M059J (cell line): ENCODE results near the gene DNAH10.

DNA sequence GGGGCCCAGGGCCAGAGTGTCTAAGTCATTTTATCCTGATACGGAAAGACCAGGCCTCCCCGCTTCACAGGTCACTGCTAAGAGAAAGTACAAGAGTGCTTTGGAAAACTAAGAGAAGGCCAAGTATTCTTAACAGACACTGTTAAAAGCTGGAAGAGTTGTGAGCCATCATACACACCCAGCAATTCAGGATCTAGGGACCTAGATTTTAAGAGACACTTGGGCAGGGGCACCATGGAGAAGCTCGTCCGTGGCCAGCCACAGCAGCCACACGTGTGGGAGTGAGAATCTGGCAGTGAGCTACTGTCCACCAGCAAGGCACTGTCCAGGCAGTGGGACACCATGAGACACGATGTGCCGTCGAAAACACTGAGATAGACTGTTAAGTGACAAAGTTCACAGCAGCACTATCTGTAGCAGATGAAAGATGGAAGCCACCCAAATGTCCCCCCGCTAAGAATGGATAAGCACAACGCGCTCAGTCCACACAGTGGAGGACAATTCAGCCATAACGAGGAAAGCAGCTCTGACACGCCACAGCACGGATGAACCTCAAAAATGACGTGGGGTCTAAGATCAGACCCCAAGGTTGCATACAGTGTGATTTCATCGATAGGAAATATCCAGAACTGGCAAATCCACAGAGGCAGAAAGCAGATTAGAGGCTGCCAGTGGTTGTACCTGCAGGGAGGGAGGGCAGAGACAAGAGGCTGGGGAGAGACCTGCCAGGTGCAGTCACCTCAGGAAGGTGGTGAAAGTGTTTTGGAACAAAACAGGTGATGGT is 19.7 kb downstream of the RILPL1 start:
- RAMPAGE, long total RNA: no peak

DNA sequence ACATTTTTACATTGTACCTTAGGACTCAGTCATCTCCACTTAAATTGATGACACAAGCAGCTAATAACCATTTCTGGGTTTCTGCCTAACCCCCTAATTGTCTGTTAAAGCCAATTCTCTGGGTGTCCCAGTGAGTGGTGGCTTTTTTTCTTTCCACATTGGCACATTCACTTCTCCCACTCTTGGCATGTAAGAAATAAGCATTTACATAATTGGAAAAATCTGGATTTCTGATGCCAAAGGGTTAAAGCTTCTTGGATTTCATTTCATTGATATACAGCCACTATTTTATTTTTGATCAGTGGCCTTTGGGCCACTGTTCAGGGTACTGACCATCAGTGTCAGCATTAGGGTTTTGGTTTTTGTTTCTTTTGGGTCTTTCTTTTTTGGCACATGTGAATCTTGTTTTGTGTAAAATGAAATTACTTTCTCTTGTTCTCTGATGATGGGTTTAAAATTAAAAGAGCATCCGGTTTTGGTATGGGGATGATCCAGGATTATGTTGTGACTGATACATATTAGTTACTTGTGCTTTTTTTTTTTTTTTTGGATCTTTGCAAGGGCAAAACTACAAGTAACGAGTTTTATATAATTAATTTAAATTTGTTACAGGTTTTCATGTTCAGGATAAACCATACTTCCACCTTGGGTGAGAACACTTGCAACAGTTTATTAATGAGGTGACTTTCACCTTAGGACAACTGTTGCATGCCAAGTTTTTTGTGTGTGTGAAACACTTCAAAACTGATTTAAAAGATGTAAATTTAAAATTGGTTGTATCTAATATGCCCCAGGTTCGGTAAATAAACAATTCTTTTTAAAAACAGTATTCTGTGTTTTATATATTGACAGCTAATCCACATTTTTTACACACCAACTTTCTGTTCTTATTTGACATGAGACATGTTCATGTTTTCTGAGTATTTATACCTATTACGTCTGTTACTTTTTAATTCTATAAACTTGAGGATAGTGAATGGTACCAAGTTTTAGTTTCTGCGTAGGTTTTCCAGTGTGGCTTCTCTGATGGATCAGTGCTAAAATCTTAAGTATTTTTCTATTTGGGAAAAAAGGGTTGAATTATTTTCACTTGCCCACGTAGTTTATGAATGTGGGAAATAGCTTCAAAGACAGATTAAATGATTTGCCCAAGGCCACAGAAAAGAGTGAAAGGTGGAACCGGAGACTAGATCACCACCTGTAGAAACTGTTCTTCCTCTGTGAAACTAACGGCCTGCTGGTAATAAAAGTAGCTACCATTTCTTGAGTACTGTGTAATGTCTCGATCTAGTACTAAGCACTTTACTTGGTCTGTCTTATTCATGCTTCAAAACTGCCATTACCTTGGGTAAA is 4.1 kb upstream of the DDX55 start:
- RAMPAGE, long total RNA: no peak

DNA sequence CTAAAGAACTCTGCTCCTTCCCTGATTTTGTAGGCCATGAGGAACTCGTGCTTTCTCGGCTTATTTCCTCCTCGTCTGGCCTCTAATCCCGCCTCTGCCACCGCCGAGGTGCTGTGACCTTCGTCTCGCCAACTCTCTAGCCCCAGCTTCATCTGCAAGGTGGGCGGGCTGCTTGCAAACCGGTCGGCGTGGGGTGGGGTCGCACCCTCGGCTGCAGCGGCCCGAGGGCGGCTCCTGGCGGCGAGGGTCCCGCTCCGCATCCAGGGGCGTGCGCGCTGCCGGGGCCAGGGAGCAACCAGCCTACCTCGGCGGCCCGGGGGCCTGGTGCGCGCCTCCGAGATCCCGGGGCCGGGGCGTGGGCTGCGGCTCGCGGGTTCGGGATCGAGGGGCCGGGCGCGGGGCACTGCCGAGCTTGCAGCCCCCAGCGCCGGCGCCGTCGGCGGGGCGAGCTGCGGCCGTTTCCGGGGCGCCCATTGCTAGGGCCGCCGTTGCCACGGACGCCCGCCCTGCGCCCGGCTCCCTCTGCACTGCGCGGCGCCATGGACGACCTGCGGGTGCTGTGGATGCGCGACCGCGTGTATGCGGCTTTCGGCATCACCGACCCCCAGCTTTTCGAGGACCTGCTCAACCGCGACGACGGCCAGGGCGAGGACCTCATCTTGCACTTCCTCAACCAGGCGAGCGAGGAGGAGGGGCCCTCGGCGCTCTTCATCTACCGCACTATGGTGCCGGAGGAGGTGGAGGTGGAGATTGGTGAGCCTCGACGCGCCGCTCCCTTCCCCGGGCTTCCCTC is at the start of gene DNAH10:
Gene DNAH10, plus strand, starts transcription at position 504 of the 793 bp plus-strand sequence.
- RAMPAGE, long total RNA: no peak

- RAMPAGE, long total RNA: no peak
Observed at GRCh38 chr12:123933319-123933845, 39.2 kb downstream of the CCDC92 start.

DNA sequence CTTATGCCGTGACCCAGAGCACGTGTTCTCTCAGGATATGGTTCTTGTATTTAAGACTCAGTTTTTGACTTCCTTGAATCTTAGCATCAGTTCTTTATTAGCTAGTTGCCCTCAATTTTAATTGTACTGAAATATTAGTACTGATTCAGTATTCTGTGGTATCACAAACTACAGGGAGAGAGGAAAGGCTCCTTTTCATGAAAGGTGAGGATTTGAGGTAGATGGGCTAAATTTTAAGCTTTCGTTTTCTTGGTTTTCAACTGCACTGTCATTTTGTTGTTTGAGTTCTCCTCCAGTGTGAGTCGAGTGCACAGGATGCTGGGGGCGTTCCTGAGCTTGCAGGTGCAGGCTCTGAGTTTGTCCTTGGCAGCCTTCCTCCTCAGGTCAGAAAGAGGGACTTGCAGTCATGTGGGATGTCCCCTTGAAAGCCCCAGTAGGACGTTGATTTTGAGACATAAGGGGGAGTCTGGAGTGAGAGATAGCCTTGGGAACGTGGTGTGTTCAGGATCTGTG is 33.5 kb downstream of the ZNF664 start:
- RAMPAGE, long total RNA: no peak

DNA sequence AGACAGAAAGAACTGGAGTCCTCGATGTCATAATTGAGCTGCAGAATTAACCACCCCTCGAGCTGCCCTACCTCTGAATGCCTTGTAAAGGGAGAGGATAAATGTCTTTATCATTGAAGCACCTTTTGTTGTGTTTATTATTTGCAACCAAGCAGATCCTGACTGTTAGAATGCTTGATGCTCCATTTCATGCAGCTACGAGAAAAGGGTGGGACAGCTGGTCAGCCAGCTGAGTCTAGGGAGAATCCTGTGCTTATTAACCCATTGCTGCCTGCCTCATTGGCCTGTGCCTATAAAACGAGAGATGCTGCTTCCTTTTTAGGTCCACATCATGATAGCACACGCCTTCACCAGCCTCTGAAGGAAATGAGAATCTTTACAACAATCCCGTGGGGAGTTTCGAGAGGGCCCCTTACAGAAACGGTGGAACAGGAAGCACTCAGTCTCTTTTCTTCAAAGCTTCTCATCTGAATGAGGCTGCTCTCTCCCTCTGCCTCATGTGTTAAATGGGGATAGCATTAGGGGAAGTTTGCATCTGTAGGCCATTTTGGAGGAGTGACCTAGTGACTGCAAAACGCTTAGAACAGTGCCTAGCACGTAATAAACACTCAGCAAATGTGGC is 147.4 kb upstream of the RFLNA start:
- RAMPAGE, long total RNA: no peak

- RAMPAGE, long total RNA: no peak
Observed at GRCh38 chr12:124194938-124195708, 99.8 kb upstream of the RFLNA start.

GRCh38 chr12:124277975-124278359 is 16.9 kb upstream of the RFLNA start:
- RAMPAGE, long total RNA: no peak

DNA sequence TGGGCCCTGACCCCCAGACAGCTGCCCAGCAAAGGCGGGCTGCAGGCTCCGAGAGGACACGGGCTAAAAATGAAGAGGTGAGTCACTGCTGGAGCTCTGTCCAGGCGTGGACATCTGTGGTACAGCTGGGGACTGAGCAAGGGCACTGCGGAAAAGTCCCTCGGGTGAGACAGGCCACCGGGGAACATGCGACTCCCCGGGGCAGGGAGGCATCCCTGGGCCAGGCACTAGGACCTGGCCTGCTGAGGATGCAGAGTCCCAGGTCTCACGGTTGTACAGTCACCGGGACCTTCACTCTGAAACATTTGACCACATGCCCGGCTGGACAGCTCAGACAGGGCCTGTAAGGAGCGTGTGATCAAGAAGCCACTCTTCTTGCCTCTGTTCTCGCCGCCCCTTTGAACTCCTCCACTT is 5.2 kb upstream of the RFLNA start:
- RAMPAGE, long total RNA: no peak

GRCh38 chr12:124320768-124321214 is 25.9 kb downstream of the RFLNA start:
- RAMPAGE, long total RNA: no peak

GRCh38 chr12:124340761-124341012 is 45.8 kb downstream of the RFLNA start:
- RAMPAGE, long total RNA: no peak

- RAMPAGE, long total RNA: no peak
Observed at GRCh38 chr12:124367355-124367779, 72.5 kb downstream of the RFLNA start.

DNA sequence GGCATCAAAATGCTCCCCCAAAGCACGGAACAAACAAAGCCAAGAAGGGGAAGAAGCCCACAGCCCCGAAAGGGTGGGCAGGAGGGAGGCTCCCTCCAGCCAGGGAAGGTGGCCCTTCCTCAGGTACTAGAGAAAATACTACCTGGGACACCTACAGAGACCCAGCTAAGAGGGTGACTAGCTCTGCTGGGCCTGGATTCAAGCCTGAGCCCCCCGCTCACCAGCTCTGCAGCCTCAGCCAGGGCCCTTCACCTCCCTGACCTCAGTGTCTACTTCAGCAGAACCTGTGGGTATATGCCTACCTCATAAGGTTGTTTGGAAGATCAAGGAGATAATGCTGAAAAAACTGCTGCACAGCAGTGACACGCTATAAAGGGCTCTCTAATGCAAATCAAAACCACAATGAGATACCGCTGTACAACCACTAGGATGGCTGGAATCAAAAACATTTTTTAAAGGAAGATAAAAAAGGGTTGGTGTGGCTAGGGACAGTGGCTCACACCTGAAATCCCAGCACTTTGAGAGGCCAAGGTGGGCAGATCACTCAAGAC is 97.9 kb downstream of the NCOR2 start:
- RAMPAGE, long total RNA: no peak

DNA sequence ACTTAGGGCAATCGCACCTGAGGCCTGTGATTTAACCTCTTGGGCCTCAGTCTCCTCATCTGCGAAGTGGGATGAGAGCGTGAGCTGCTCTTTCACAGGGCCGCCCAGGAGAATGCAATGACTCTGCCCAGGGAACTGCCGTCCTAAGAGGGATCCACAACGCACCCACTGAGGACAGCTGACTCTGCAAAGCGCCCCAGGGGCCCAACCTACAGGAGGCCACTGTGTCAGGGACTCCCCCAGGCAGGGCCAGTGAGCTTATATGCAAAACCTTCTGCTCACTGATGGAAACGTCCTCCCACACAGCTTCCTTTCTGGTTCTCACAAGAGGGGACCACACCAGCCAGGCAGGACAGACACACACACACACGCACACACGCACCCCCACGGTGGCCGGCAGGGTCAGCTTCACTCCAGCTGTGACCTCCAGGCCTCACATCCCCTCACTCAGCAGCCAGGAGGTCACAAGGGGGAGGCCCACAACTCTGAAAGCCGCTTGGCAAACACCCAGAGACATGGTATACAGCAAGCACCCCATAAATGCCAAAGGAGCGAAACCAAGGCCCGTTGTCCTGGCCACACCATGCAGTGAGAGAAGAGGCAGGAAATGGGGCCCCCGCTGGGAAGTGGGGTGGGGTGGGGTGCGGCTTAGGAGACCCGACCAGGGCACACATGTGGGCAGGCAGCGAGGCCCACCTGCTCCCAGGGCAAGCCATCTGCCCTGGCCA is 73.4 kb downstream of the NCOR2 start:
- RAMPAGE, long total RNA: no peak

- RAMPAGE, long total RNA: no peak
Observed at GRCh38 chr12:124505994-124506991, 61.1 kb downstream of the NCOR2 start.

DNA sequence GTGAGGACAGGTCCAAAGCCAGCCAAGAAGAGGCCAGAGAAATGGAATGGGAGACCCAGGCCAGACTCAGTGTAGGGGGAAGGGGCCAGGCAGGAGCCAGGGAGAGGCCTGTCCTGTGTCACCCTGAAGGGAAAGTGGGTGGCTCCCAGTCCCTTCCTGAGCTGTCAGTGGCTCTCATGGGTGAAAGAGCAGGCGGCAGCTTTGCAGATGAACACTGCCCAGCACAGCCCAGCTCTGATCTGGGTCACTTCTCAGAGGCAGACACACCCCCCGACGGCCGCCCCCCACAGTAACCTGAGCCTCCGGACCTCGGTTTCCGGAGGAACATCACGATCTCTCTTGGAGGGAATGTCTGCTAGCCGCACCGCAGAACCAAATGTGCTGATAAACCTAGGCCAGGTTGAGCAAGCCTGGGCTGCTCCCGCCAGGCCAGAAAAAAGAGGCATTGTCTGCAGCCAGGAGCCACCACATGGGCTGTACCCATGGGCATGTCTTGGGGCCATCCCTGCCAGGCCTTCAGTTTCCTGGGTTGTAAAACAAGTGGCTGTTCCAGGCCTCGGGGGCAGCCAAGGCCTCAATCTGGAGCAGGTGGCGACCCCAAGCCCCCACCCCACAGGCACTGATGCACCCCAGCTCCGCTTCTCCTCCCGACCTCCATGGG is 57.7 kb downstream of the NCOR2 start:
- RAMPAGE, long total RNA: no peak

DNA sequence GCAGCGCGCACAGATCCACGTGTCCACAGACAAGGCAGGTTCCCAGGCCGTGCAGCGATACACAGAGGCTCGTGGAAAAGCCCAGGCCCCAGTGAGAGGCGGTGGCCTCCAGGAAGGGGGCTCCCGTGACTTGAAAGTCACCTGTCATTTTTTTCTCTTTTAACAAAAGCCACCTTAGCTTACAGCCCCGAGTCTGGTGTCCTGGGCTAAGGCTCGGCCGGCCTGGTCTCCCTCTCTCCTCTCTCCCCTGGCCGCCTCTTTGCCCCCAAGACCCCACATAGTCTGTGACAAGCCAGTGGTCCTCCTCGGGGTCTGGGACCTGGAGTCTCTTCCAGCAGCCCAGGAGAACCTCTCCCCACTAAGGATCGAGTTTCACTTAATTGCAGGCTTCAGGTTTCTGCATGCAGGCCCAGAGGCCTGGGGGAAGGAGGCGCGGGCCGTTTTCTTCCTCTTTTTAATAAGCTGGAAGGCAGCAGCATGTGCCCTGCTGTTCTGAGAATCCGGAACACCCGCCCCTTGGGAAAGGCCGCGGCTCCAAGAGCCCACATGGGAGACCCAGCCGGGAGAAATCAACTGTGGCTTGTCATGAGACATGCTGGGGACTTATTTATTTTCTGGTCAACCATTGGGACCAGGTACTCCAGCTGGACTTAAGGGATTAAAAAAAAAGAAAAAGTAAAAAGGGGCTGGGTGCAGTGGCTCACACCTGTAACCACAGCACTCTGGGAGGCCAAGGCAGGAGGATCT is 15.9 kb downstream of the NCOR2 start:
- RAMPAGE, long total RNA: no peak

DNA sequence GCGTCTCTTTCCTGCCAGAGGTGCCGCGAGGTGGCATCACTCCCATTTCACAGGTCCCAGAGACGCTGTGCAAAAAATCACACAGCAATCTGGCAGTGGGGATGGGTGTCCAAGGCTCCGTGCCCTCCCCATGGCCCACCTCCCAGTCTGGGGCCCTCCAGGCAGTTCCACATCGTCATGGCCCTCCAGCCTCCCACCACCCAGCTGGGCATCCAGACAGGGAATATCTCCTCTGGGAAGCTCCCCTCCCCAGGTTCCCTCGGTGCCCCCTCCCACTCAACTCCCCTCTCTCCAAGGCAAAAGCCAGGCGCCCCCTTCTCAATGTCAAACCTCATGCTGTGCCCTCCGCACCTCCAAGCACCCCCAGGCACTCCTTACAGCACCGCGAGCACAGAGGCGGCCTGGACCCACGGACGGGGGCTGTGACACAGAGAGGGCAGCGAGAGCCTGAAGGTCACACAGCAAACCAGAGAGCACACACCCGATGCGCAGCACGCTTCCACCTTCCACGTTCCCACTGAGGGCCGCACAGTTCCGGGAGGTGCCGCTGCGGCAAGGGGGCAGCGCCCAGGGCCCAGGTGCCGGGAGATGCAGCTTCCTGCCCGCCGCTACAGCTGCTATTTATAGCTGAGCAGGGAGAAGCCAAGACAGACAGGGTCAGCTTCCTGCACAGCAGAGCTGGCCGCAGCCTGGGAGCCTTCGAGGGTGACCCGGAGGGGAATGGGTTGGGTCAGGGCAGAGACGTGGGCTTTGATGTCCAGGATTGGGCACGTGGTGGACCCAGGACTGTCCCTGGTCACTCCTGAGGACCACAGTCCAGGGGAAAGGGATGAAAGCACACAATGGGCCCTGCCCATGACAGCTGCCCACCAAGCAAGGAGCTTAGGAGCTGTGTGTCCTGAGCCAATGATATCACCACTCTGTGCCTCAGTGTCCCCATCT is 12.9 kb downstream of the NCOR2 start:
- RAMPAGE, long total RNA: no peak

DNA sequence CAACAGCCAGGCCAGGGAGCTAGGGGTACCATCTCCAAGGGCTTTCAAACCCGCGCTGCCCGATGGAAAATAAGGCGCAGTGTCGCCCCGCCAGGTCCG is 715 bp downstream of the NCOR2 start:
- RAMPAGE, long total RNA: no peak

DNA sequence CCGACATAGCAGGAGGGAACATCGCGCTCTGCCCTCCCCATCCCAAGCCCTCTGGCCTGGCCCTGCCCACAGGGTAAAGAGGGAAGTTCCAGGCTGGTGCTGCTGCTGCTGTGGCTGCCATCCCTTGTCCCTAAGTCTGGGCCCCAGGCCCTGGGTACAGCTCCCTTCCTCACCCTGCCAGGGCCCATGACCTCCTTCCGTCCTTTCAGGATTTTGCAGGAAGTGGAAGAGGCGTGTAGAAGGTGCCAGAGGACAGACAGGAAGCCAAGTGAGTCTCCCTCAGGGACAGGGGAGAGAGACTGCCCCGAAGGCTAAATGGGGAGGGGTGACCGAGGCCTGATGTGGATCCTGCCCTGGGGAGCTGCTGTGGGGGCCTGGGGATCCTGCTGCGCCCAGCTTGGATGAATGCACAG is 14.7 kb upstream of the NCOR2 start:
- RAMPAGE, long total RNA: no peak